Neural progenitor cell (in vitro differentiated cells): ENCODE data around the gene FGF5.

- RAMPAGE, long total RNA = no peak
Measured at GRCh38 chr4:77810469-77811295, 8.5 kb downstream of the CNOT6L start.

GRCh38 chr4:77817621-77818100 lies 1.5 kb downstream of the CNOT6L start:
- RAMPAGE, long total RNA = no peak

DNA sequence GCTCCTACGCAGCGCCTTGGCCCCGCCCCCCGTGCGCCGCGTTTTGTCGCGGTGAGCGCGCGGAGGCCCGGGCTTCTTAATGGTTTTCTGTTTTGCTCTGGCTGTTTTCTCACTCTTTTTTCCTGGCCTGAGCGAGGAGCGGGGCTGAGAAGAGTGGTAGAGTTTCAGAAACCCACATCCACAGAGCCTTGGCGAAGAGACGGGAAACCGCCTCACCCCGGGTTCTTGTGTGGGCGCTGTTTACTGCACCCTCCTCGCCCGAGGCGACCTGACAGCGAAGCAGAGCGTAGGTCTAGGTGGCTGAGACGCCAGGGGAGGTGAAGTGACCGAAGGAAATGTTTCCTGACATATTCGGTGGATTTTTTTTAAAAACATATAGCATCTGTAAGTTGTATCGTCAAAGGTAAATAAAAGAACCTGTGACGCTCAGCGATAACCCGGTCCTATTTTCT lies 1.2 kb upstream of the CNOT6L start:
- RAMPAGE, long total RNA = no peak

DNA sequence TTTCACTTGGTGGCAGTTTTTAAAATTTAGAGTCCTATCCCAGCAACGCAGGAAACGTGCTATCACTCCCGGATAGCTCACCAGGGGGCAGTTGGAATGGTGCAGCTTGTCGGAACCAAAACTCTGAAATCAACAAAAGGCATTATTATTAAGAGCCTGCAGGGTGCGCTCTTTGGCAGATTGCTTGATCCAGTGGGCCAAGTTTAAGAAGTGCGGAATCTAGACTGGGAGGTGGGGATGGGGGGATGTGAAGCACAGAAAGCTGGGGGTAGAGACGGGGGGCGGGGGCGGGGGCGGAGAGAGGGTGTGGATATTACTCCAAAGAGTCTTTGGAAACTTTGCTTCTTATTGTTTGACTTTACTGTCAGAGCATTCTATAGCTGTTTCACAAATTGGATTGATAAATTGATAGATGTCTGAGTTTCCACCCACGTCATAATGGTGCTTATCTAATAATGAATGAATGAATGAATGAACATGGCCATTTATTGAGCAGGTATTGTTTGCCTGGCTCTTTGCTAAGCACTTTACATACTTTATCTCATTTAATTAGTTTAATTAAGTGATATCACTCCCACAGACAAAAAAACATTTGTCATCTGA lies 2.6 kb downstream of the FRAS1 start:
- RAMPAGE, long total RNA = no peak

DNA sequence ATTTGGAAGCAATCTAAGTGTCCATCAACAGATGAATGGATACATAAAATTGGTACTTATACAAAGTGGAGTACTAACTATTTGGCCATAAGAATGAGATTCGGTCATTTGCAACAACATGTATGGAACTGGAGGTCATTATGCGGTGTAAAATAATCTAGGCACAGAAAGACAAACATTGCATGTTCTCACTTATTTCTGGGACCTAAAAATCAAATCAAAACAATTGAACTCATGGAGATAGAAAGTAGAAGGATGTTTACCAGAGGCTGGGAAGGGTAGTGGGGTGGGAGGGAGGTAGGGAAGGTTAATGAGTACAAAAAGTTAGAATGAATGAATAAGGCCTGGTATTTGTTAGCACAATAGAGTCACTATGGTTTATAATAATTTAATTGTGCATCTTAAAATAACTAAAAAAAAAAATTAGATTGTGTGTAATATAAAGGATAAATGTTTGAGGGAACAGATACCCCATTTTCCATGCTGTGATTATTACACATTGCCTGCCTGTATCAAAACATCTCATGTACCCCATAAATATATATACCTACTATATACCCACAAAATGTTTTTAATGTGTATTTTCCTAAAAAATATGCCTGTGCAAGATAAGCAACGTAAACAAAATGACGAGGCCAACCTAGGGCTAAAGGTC lies 76.1 kb downstream of the FRAS1 start:
- RAMPAGE, long total RNA = no peak

GRCh38 chr4:78581590-78582103 lies 30.1 kb downstream of the ANXA3 start:
- RAMPAGE, long total RNA = no peak

DNA sequence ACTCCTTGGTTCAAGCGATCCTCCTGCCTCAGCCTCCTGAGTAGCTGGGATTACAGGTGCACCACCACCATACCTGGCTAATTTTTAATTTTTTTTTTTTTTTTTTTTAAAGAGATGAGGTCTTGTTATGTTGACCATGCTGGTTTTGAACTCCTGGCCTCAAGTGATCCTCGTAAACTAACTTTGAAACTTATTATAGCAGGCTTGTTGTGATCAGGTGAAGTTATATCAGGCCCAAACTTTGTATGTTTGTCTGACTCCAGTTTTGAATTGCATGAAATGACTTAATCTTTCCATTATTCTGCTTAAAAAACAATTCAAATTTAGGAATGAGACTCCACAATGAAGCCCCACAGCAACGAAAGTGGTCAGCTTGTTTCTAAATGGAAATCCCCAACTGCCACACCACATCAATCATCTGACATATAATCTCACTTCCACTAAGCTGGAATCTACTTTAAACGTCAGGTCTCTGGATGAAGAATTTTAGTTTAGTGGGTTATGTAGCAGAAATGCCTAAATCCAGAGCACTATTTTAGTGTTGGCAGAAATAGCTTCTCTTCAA lies 1.9 kb upstream of the BMP2K start:
- RAMPAGE, long total RNA = no peak

DNA sequence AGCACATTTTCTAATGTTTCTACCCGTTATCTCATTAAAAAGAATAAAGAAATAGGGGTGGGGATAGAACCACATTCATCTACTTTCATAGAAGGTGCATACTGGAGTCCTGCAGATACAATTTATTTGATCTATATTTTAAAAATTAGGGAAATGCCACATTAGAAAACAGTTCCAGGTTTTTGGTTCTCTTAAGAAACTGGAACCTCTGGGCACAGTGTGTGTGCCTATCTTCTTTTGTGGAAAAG lies 1.4 kb upstream of the BMP2K start:
- RAMPAGE, long total RNA = no peak

DNA sequence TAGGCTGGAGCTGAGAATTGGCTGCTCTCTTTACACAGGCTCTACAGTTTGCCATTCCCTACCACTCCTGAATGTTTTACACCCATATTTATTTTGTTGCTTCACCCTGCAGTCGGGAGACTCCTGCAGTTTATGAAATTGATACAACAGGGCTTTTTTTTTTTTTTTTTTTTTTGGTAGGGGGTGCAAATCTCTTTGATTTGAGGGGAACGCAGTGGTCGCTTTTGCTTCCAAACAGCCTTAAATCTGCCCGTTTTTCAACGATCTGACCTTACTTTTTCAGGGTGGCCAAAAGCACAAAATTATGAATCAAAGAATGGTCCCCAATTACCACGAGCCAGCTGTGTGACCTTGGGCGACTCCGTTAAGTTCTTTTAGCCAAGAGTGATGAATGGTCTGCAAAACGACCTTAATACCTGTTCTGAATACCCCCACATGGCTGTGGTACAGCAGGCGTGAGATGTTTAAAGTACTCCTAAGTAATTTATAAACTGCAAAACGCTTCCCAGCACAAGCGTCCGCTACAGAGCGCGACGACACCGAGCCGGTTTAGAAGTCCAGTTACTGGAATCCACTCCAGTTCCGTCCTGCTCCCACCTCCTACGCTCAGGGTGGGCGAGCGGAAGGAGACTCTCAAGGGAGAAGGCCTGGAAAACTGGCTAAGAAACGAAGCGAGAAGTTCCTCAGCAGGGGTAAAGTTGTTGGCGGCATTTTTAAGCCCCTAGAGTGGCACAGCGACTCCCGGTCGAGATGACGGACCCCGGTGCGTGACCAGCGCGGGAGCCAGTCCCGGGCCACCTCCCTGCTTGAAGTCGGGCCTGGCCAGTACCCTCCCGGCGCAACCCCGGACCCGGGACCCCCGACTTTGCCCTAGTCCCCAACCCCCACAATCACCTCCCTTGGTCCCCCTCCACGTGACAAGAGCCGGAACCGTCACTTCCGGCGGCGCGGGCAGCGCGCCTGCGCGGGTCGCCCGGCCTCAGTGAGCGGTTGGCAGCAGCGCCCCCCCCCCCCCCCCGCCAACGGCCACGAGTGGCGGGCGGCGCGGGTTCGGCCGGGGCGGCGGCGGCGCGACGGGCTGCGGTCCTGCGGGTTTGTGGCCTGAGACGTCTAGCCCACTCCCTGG lies 748 bp upstream of the BMP2K start:
- RAMPAGE, long total RNA = no peak

- RAMPAGE, long total RNA = no peak
Measured at GRCh38 chr4:78777288-78778201, 1.4 kb downstream of the BMP2K start.

GRCh38 chr4:78781771-78782662 lies 5.9 kb downstream of the BMP2K start:
- RAMPAGE, long total RNA = no peak

GRCh38 chr4:78866620-78867454 lies 72.4 kb downstream of the PAQR3 start:
- RAMPAGE, long total RNA = no peak

- RAMPAGE, long total RNA = no peak
Measured at GRCh38 chr4:80067116-80068168, 5.6 kb downstream of the ANTXR2 start.

DNA sequence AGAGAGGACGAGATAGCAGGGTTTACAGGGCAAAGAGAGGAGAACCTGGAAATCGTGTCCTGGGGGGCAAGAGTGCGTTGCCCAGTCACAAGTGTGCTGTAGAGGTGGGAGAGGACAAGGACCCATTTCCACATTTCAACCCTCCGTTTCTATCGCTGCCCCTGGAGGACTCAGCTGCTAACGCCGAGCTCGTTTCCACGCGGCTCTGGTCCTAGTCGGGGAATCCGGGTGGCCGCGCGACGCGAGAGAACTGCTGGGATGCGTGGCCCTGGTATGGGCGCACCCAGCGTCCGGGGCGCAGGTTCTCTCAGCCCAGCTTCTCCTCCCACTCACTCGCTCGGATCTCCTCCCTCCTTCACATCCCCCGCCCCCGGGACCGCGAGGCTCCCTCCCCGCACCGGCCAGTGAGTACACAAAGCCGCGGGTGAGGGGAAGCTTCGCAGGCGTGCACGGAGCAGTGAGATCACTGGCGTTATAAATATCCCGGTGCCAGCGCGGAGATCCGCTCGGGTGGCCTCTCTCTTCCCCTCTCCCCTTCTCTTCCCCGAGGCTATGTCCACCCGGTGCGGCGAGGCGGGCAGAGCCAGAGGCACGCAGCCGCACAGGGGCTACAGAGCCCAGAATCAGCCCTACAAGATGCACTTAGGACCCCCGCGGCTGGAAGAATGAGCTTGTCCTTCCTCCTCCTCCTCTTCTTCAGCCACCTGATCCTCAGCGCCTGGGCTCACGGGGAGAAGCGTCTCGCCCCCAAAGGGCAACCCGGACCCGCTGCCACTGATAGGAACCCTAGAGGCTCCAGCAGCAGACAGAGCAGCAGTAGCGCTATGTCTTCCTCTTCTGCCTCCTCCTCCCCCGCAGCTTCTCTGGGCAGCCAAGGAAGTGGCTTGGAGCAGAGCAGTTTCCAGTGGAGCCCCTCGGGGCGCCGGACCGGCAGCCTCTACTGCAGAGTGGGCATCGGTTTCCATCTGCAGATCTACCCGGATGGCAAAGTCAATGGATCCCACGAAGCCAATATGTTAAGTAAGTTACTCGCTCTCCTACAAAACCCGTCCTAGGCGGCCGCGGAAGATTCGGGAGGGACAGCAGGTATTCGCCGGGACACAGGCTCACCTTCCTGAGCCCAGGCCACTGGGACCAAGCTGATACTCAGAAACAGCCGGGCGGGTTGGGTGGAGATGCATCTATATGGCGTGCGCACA lies at the start of gene FGF5:
Gene FGF5 (plus strand): TSS at position 505 of the 1,199 bp plus-strand sequence.
- RAMPAGE, long total RNA = no peak

- RAMPAGE, long total RNA = no peak
Measured at GRCh38 chr4:80439499-80440143, 104.1 kb downstream of the CFAP299 start.

DNA sequence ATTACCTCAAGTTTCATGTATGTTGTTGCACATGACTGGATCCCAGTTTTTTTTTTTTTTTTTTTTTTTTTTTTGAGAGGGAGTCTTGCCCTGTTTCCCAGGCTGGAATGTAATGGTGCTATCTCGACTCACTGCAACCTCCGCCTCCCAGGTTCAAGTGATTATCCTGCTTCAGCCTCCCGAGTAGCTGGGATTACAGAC lies 236.8 kb downstream of the CFAP299 start:
- RAMPAGE, long total RNA = no peak

GRCh38 chr4:81425774-81426110 lies 46.0 kb downstream of the RASGEF1B start:
- RAMPAGE, long total RNA = no peak

- RAMPAGE, long total RNA = no peak
Measured at GRCh38 chr4:81550517-81550888, 78.8 kb upstream of the RASGEF1B start.

DNA sequence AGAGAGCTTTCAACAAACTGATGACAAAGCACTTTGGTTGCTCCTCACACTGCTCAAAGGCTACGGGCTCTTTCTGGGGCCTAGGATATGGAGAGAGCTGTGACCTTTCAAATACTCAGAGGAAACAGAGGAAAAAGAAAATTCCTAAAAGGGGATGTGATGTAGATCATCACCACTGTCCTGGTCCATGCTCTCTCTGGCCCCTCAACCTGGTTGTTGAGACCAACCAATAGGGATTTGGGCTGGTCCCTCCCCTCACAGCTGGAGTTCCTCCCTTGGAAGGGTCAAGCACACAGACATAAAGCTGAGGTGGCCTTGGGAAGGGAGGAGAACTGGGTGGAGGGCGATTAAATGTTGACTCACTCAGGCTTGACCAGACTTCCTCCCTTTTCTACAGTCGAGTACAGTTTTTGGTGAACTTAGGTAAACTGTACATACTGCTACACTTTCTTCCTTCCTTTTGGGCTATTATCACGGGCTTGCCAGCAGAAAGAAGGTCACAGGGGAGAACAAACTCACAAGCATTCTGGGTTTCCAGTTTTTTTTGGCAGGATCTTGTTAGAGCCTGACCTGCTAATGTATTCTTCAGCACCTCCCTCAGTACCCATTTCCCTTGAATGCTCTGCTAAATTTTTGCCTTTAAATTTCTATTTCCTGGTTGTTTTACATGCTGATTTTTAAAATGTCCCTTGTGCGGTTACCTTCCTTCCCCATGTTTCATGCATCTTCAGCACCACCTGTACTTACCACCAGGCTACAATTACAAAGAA lies 135.1 kb upstream of the RASGEF1B start:
- RAMPAGE, long total RNA = no peak

- RAMPAGE, long total RNA = no peak
Measured at GRCh38 chr4:81622105-81622525, 150.4 kb upstream of the RASGEF1B start.